Measurements from ENCODE around the gene VAMP4.

DNA sequence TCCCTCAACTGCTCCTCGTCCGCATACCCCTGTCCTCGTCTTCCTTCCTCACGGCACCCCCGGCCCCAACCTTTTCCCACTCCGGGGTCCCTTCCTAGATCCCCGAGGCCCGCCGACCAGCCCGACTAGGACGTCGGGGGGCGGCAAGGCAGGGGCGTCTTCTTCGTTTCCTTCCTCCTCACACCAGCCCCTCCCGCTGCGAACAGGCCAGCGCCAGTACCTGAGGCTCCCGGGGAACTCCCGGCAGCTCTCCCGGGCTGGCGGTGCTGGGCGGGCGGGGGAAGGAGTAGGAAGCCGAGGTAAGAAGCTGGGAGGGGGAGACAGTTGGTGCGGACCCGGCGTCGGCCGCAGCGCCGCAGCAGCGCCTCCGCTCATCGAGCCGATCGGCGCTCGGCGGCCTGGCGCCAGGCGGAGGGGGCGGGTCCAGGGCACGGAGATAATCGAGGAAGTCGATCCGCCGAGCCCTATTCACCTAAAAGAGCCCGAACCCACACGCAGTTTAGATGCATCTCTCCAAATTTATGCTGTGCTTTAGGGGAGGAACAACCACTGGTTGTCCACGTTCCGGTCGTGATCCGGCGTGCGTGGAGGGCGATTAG, at the start of gene VAMP4:
Gene VAMP4 (minus strand): TSS at position 376 of the 599 bp plus-strand sequence.
- CAGE, long polyA plus RNA = no peak
- RRBS = under 1% methylated on average over 10 of the region's 57 CpGs

DNA sequence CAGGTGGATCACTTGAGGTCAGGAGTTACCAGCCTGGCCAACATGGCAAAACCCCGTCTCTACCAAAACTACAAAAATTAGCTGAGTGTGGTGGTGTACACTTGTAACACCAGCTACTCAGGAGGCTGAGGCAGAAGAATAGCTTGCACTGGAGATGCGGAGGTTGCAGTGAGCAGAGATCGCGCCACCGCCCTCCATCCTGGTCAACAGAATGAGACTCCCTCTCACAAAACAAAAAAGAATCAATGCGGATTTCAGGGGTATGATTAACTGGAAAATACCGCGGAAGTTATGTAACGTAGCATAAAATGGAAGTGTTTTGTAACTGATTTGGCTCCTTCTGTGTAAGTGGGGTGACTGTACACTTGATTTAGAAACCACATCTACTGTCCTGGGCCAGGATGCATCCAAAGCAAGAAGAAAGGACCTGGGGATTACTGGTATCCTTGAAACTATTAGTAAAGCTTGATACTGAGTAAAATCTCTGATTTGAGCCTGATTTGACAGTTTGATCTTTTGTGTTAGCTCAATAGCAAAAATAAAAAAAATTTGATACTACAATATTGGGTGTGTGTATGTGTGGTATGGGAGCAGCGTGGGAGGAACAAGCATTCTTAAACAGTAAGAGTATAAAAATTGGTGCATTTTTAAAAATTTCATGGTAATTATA, 3.1 kb upstream of the VAMP4 start:
- CAGE, long polyA plus RNA = no peak
- RRBS = no CpG with 5 or more reads among the region's 10 CpGs

DNA sequence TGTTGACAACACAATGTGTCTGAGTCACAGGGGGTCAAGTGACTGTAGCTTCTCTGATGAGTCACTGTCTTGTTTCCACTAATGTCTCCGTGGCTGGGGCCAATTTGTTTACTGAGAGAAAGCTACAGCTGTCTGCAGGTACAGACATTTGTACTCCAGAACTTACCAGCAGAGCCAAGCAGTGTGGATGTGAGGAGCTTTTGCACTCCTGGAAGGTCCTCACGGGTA, 23.6 kb upstream of the DNM3 start:
- CAGE, long polyA plus RNA = no peak
- RRBS = no CpG with 5 or more reads among the region's 2 CpGs

- CAGE, long polyA plus RNA = no peak
- RRBS = 3% methylated on average over 6 of the region's 37 CpGs
Measured at GRCh38 chr1:171841995-171842868, 934 bp downstream of the DNM3 start.

- CAGE, long polyA plus RNA = no peak
- RRBS = no CpG with 5 or more reads among the region's 3 CpGs
Measured at GRCh38 chr1:172343399-172343710, 77.1 kb upstream of the C1orf105 start.

DNA sequence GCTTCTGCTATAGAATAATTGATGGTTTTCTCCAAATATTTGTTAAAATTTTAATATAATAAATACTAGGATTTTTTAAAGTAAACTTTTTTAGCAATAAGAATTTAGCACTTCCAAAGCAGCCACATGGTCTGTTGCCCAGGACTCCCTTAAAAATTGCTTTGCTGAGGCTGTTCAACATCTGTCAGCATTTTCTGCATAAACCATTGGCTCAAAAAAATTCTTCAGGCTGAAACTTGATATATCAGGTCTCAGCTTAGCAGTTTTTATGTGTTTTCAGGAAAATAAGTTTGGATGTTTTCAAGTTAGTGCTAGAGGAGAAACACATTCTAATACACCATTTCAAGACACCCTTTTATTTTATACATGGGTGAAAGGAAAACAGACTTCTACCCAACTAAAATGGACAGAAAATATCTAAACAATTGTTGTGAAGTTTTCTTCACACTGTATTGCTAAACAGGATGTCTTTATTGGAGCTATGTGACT, 69.1 kb upstream of the C1orf105 start:
- CAGE, long polyA plus RNA = no peak

DNA sequence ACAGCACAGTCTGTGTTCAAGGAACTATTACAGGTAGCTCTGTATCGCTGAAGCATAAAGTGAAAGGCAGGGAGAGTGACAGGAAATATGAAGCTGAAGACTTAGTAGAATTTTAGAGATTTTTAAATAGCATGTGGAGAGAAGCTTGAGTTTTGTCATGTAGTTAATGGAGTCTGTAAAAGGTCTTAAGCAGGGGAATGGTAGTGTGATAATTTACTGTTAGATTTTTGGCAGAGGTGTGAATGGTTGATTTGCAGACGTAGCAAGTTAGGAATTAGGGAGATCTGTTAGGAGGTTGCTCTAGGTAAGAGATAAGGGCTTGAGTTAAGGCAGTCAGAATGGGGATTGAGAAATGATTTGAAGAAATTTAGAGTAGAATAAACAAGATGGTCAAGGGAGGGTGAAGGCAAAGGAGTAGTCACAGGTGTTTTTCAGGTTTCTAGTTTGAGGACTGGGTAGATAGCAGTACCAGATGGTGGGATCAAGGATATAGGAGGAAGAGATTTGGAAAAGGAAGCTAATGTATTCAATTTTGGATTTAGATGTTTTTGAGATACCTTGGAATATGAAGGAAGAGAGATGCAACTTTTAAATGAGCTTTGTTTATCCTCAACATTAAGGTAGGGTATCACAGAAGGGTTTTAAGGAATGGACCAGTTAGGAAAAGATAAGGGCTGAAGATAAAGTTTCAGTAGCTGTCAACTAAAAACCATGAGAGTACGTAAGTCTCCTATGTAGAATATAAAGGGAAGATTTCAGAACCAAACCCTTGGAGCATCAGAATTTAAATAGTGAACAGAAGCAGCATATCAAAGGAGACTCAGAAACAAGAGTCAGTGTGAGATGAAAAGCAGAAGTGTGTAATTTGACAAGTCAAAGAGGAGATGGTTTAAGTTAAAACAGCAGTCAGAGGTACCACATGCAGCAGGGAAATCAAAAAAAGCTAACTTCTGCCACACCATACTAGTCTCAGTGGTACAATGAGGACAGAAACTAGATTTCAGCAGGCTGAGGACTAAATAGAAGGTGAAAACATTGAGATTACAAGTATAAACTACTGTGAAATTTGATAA, 12.0 kb downstream of the SUCO start:
- CAGE, long polyA plus RNA = no peak
- RRBS = no CpG with 5 or more reads among the region's 3 CpGs

GRCh38 chr1:172818863-172819086, 159.9 kb downstream of the FASLG start:
- CAGE, long polyA plus RNA = no peak
- RRBS = no CpG with 5 or more reads among the region's 2 CpGs

GRCh38 chr1:172960283-172960791, 90.4 kb downstream of the TNFSF18 start:
- CAGE, long polyA plus RNA = no peak
- RRBS = no CpG with 5 or more reads among the region's 4 CpGs

- CAGE, long polyA plus RNA = no peak
- RRBS = no CpG with 5 or more reads among the region's 3 CpGs
Measured at GRCh38 chr1:173332033-173332508, 124.9 kb upstream of the TNFSF4 start.

GRCh38 chr1:173414152-173414652, 62.9 kb upstream of the PRDX6 start:
- CAGE, long polyA plus RNA = no peak
- RRBS = no CpG with 5 or more reads among the region's 3 CpGs

GRCh38 chr1:173475056-173475666, 2.0 kb upstream of the PRDX6 start:
- CAGE, long polyA plus RNA = no peak
- RRBS = no CpG with 5 or more reads among the region's 10 CpGs

GRCh38 chr1:173717133-173717689, 2.4 kb downstream of the KLHL20 start:
- CAGE, long polyA plus RNA = no peak
- RRBS = no CpG with 5 or more reads among the region's 2 CpGs

GRCh38 chr1:173859323-173860439, 8.5 kb upstream of the ZBTB37 start:
- CAGE, long polyA plus RNA = no peak
- RRBS = no CpG with 5 or more reads among the region's 7 CpGs

DNA sequence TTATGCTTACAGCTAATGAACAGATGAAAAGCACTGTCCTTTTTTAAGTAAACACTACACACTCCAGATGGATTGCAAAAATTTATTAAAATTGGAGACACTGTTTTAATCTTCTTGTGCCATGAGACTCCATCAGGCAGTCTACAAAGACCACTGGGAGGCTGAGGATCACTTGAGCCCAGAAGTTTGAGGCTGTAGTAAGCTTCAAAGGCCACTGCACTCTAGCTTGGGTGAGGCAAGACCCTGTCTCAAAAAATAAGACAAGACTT, 4.4 kb upstream of the ZBTB37 start:
- CAGE, long polyA plus RNA = no peak

GRCh38 chr1:173867517-173867935, 654 bp upstream of the ZBTB37 start:
- CAGE, long polyA plus RNA = no peak
- RRBS = no CpG with 5 or more reads among the region's 20 CpGs

GRCh38 chr1:173869133-173869471, 922 bp downstream of the ZBTB37 start:
- CAGE, long polyA plus RNA = no peak
- RRBS = no CpG with 5 or more reads among the region's 4 CpGs

DNA sequence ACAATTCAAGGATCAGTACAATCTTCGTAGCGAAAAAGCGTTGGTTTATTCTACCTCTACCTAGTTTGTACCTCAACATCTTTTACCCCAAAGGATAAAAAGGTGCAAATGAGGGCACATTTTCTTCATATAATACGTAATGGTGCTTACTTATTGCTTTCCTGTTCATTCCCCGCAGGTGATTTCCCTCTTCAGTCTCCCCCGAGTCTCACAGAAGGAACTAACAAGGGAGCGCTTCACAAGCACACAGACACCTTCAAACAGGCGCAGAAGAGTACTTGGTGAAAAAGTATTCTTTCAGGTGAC, 630 bp upstream of the RABGAP1L start:
- CAGE, long polyA plus RNA = no peak
- RRBS = no CpG with 5 or more reads among the region's 8 CpGs

- CAGE, long polyA plus RNA = no peak
Measured at GRCh38 chr1:174812688-174813347, 186.9 kb upstream of the CACYBP start.

GRCh38 chr1:174898386-174899284, 101.1 kb upstream of the CACYBP start:
- CAGE, long polyA plus RNA = no peak
- RRBS = no CpG with 5 or more reads among the region's 6 CpGs